A375 (cell line): ENCODE measurements around the genes WDR75, INPP1 and NAB1.

DNA sequence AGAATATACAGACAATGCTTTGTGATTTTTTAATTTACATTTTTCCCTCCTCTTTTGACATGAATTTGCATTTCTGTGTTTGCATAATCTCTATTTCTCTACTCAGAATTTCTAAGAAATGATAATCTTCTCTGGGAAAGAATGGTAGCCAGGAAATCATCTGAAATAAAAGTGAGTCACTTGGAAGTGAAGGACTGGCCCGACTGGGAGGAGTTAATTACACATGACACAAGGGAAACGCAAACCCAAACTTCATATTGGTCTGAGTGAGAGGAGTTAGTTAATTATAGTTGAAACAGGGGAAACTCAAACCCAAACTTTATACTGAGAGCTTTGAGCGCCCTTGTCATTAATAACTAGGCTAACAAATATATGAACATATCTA is 187.9 kb upstream of the COL3A1 start:
- RAMPAGE, long total RNA, result no peak

DNA sequence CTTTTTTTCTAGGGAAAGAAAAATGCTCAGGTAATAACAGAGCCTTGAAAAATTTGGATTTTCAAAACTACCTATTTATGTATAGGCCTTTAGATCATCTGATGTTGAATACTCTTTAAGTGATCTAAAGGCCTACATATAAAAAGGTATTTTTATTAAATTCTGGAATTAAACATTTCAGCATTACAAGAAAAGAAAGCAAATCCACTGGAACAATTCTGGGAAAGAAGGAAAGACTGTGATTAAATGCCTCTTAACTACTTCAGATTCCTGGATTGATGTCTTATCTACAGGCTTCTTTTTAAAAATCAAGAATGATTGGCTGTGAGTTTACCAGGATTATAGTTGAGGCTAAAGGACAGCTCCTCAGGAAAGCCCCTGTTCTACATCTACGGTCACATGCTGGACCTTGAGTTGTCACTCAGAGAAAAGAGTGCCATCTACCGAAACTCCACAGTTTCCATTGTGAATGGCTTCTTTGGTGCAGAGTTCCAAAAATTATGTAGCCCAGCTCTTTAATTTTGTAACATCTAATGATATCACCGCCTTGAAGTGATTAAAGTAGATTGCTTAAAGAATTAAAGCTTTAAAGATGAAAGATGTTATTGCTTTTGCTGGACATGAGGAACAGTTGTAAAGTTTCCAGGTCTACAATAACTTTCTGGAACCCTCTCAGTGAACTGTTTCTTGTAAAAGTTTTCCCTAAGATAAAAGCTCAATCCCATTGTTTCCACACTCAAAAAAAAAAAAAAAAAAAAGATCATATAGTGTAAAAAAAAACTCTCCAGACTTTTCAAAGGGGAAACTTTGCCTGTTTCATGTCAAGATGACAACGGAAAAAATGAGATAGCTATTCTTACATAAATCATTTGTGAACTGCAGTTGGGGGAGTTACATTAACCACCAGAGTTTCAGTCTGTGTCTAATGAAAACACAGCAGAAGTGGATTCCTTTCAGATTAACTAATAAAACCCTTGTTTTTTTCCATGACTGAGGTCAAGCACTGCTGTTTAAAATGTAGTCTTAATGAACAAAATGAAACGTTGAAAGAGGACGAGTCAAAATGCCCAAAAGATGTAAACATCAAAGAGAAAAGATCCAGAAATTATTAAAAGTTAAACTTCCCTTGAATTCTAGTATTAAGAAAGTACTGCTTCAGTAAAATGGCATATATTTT is 4.2 kb downstream of the COL3A1 start:
- RAMPAGE, long total RNA, result no peak

- RAMPAGE, long total RNA, result no peak
Observed at GRCh38 chr2:189222319-189222919, 42.9 kb upstream of the COL5A2 start.

DNA sequence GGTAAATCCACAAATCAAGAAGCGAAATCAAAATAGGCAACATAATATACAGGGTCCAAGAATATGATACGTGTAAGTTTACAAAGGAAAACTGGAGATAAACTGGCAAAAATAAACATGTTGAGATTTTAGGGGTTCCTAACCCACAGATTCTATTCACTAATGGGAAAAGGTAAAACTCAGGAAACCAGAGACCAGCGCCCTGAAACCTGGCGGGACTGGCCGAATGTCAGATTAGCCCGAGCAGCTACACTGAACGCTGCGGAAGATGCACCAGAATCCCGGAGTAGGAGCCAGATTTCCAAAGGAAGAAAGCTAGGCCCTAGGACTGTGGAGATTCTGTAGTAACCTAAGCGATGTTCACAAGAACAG is 688 bp upstream of the WDR75 start:
- RAMPAGE, long total RNA, result no peak

DNA sequence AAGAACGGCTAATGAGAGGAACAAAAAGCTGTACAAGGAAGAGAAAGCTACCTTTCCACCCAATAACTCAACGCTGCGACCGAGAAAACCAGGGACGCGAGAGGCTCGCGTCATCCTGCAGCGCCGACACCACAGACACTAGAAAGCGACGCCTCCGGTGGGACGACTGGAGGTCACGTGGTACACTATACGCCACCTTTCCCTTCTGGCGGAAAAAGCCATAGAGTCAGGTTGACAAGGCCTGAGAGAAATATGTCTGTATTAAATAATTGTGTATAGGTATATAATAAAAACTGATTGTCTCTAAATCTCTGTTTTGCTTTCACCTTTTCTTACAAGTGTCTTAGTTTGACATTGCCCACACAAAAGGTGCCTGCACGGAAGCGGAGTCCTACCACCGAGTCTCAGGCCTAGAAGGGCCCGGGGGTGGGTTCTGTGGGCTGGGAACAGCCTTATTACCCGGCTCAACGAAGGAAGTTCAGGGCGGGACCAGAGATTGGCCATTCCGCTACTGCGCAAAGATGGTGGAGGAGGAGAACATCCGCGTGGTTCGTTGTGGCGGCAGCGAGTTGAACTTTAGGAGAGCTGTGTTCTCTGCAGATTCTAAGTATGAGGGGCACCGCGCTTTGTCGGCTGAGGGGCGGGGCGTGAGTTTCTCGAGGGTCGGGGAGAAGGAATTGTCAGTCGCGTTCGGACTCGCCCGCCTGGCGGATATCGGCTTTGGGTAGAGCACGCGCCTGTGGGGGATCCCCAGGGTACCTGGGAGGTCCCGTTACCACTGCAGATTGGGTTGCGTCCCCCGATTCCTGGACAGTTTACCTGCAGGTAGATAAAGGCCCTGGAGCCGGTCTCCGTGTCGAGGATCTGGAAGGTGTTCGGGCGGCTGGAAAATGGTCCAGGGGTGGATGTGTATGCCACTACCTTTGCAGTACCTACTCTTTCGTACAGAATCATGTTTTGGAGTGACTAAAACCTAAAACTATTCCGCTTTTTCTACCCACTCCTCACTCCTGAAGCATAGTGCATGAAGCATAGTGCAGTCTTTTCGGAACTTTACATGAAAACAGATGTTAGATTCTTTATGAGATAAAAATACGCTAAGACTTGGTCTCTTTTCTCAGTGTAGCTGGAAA is at the start of gene WDR75:
Gene WDR75, plus strand, starts transcription at position 503 of the 1,133 bp plus-strand sequence.
- RAMPAGE, long total RNA, result no peak

GRCh38 chr2:189629095-189629618 is 32.1 kb upstream of the ASDURF start:
- RAMPAGE, long total RNA, result no peak

- RAMPAGE, long total RNA, result no peak
Observed at GRCh38 chr2:189661916-189662397, 698 bp downstream of the ASDURF start.

DNA sequence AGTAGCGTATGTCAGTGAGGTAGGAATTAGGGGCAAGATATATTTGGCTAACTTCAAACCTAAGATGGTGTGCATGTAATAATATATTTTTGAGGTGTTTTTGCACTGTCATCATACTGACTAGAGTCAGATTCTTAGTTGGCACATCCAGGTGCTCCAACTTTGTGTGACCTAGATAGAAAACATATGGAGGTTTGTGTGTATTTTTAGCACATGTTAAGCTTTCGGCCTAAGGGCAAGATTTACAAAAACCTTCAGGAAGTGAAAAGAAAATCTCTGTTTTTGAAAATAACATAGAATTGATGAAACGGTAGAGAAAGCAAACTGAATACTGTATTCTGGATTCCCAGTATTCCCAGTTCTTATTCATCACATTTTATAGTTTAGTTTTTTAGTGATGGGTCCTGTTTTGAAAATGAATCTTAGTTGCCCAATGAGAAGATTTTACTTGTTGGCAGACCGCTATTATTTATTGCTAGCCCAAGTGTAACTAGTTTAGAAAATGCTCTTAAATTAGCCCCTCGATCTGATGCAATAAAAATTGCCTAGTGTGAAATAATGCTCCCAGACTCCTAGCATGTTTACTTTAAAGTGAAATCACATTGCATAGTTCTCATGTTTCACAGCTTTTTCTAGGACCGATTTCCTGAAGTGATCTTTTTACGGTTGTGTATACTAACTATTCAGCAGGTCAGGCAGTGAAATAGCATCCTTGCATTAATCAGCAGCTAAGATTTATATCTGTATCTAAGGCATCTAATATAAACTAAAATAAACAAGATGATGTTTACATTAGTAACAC is 52.2 kb downstream of the PMS1 start:
- RAMPAGE, long total RNA, result no peak

- RAMPAGE, long total RNA, result no peak
Observed at GRCh38 chr2:189854799-189855259, 70.6 kb downstream of the PMS1 start.

GRCh38 chr2:190211145-190211849 is 30.6 kb downstream of the C2orf88 start:
- RAMPAGE, long total RNA, result no peak

DNA sequence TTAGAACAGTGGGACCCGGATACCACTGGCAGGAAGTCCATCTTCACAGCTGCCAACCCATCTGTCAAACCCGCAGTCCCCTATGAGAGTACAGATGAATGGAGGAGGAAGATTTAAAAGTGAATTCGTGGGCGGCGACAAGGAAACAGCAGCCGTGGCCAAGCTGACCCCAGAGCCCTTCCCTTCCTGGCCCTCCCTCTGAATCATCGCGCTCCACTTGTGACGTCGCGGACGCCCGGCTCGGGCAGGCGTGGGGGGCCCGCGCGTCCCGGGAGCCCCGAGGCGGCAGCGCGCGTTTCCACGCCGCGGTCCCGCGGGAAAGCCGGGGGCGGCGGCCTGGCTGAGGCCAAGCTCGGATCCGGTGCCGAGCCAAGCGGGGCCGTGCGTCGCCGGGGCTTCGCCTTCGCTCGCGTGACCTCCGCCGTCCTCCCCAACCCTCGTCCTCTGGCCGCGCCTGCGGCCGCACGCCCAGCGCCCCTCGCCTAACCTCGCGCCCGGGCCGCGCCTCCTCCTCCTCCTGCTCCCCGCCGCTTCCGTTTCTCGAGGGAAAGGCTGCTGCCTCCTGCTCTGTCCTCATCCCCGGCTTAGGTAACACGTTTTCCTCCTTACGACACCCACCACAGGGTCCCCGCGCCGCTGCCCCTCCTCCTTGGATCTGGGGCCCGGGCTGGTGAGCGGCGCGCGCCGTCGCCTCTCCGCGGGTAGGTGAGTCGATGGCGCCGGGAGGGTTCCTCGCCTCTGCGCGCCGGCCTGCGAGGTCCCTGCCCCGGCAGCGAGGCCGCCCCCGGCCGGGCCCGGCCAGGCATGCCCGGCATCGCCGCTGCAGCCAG is at the start of gene INPP1:
Gene INPP1, plus strand, starts transcription at position 216 of the 830 bp plus-strand sequence.
- RAMPAGE, long total RNA, result no peak

GRCh38 chr2:190413330-190413974 is 5.3 kb downstream of the MFSD6 start:
- RAMPAGE, long total RNA, result no peak

- RAMPAGE, long total RNA, result no peak
Observed at GRCh38 chr2:190472052-190472874, 62.3 kb downstream of the NEMP2 start.

GRCh38 chr2:190551818-190552518 is 17.4 kb upstream of the NEMP2 start:
- RAMPAGE, long total RNA, result no peak

GRCh38 chr2:190649022-190650063 is at the start of gene NAB1:
Gene NAB1 (plus strand): TSS chr2:190649083.
- RAMPAGE, long total RNA, result no peak

- RAMPAGE, long total RNA, result no peak
Observed at GRCh38 chr2:190811087-190811489, 69.5 kb upstream of the GLS start.

GRCh38 chr2:190879946-190880713 is 491 bp upstream of the GLS start:
- RAMPAGE, long total RNA, result no peak

- RAMPAGE, long total RNA, result no peak
Observed at GRCh38 chr2:190896815-190897363, 16.3 kb downstream of the GLS start.

- RAMPAGE, long total RNA, result no peak
Observed at GRCh38 chr2:190898302-190898741, 17.7 kb downstream of the GLS start.

GRCh38 chr2:190933577-190934230 is 53.1 kb downstream of the GLS start:
- RAMPAGE, long total RNA, result no peak